OVCAR3 (cell line): ENCODE results near the genes GTF3C1 and MAZ.

- RRBS: 5% methylated on average over 50 of the region's 74 CpGs
These were observed at the start of gene GTF3C1 for GRCh38 chr16:27549261-27550251. TSS of gene GTF3C1 (minus strand) at chr16:27549913.

DNA sequence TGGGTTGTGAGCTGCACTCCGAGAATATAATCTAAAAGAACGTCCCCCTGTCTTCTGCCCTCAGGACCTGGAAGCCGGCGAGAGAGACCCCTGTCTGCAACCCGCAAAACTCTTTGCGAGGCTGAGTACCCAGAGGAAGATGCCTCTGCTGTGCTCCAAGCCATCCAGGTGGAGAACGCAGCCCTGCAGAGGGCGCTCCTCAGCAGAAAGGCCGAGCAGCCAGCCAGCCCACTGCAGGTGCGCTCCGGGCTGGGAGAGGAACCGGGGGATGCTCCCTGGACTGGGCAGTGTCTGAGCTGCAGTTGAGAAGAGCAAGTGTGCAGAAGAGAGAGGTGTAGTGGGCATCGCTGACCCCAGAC, 148.3 kb downstream of the KATNIP start:
- RRBS: no CpG with 5 or more reads among the region's 13 CpGs

- RRBS: no CpG with 5 or more reads among the region's 7 CpGs
These were observed 73.4 kb upstream of the GSG1L start for GRCh38 chr16:28136647-28137496.

DNA sequence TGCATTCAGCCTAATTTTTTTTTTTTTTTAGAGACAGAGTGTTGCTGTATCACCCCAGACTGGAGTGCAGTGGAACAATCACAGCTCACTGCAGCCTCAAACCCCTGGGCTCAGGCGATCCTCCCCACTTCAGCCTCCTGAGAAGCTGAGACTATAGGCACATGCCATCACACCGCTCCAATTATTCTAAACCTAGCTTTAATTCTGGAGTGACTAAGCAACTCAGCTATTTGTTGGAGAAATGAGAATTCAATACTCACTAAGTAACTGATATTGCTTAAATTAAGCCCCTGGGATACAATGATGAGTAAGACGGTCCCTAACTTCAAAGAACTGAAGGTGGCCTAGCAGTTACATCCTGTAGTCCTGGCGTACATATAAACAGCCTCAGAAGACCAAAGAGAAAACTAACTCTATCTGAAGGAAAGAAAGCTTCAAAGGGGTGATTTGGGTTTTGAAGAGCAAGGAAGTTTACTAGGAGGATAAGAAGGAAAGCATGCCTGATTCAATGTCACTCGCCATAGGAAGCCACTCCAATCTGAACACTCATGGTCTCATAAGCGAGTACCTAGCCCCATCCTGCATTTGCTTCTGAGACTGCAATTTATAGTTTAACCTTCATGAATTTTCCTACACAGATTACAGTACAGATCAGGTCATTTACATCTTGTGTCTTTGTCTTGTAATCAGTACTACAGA, 25.0 kb downstream of the XPO6 start:
- RRBS: no CpG with 5 or more reads among the region's 6 CpGs

- RRBS: no CpG with 5 or more reads among the region's 1 CpG
These were observed 32.1 kb upstream of the SBK1 start for GRCh38 chr16:28260221-28260601.

DNA sequence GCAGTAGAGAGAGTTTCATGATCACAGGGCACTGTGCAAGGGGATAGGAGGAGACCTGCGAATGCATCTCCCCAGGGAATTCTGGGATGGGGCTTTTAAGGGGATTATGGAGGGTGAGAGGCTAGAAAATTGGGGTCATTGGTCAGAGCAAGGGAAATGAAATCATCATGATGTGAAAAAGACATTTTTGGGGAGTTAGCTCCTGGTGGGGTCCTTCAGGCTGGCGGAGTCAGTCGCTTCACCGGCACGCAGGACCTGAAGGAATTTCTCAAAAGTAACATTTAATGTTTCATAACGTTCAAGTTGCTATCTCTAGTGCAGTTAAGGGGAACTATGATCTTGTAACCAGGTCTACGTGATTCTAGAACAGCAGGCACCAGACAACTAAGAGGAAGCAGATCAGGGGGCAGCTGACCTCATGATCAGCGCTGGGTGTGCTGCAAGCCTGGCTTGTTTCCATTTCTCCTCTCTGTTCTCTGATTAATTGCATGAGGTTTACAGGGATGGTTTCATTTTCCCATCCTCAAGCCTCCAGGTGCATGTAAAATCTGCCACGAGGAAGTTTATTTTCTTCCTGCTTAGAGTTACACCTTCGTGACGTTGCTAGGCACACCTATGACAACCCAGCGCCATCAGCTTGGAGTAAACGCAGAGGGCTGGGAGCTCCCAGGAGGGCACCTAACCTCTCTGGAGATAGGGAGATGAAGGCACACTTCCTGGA, 4.2 kb upstream of the NUPR1 start:
- RRBS: no CpG with 5 or more reads among the region's 13 CpGs

DNA sequence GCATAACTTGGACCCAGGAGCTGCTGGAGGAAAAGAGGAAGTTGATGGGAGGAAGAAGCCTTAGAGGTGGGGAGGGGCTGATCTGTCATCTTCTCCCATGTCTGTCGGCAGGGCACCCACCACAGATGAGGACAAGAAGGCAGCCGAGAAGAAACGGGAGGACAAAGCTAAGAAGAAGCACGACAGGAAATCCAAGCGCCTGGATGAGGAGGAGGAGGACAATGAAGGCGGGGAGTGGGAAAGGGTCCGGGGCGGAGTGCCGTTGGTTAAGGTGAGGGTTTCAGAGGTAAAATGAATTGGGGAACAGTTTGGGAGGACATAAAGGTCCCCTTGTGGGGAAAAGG, 11.8 kb downstream of the EIF3C start:
- RRBS: no CpG with 5 or more reads among the region's 9 CpGs

- RRBS: no CpG with 5 or more reads among the region's 29 CpGs
These were observed 11.5 kb downstream of the ATXN2L start for GRCh38 chr16:28833871-28835043.

GRCh38 chr16:28843540-28844033, 2.6 kb downstream of the TUFM start:
- RRBS: no CpG with 5 or more reads among the region's 11 CpGs

DNA sequence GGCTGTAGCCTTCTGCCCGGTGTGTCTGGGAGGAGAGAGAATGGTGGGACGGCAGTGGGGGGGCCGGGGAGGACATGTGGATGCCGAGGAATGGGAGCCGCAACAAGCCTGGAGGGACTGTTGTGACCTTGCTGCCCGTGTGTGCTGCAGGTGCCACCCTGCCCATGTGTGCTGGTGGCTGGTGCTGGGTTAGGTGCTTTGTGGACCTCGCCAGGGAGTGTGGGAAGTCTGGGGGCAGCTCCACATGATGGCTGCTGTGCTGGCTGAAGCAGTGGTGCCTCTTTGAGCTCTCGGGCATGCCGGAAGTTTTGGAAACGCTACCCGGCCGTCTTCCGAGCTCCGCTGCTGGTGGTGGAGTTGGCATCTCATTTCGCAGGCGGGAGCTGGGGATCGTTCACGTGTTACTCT, 132.2 kb downstream of the LAT start:
- RRBS: no CpG with 5 or more reads among the region's 18 CpGs

GRCh38 chr16:29130067-29130660, 145.3 kb downstream of the LAT start:
- RRBS: no CpG with 5 or more reads among the region's 26 CpGs

DNA sequence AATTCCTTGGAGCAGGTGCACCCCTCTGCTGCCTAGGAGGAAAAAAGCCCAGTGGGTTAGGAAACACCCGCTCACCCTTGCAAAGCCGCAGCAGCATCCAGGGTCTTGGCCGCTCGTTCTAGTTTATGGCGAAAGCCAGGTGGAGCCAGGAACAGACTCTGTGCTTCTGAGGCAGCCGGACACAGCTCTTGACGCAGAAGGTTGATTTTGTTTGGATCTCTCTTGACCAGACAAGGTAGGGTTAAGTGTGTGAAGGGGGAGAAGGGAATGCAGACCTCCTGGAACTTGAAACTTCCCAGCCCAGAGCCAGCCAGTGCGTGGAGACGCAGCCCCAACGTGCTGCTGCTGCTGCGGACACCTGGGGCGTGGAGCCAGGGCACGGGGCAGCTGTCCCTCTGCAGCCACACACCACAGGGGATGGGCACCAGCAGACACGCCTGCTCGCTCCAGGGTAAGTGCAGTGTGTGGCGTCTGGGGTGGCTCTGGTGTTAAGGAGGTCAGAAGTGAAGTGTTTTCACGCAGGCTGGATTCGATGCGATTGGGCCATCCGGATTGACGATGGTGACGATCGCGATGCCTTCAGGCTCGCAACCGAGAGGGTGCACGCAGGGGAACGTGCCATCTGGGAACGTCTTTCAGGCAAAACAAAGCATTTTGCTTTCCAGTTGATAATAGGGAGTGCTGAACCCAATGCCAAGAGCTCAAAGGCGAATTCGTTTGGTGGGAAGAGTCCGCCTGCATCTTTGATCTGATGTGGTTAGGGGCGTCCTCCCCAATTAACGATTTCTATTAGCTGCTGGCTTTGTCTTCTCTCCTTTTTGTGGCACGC, 154.7 kb downstream of the LAT start:
- RRBS: no CpG with 5 or more reads among the region's 35 CpGs

- RRBS: no CpG with 5 or more reads among the region's 9 CpGs
These were observed 99.4 kb downstream of the NPIPB11 start for GRCh38 chr16:29306952-29307586.

- RRBS: no CpG with 5 or more reads among the region's 6 CpGs
These were observed 87.8 kb downstream of the NPIPB11 start for GRCh38 chr16:29318801-29319052.

DNA sequence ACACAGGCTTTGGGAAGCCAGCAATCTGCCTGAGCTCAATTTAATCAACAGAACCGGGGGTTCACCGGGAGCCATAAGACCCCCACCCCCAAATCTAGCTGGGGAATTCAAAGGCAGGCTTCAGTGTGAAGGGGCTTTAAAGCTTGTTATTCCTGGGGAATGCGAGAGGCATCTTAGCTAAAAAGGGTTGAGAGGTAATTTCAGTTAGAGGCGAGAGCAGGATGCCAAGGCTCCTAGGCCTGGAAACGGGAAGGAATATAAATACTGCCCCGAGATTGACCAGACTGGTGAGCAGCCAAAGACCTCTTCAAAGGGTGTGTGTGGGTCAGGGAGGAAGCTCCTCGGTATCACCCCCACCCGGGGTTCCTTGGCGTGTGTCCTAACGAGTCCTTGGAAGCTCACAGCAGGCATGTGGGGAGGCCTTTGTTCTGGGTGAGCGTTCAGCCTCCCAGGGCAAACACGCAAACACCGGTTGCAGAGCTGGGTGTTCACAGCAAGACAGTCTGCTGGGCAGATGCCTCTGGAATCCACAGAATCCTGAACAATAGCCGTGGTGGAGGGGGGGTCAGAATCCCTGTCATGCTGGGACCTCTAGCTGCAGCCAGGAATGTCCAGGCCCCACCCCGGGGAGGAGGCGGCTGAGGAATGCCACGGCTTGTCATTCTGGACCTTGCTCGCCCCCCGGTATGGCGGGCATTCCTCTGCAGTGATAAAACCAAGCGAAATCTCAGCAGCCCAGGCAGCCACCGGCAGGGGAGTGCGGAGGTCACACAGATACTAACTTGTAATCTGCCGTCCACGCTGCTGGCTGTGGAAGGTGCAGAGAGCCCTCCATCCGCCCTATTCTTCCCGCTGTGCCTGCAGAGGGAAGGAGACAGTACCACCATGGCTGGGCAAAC, 48.4 kb upstream of the SPN start:
- RRBS: no CpG with 5 or more reads among the region's 27 CpGs

GRCh38 chr16:29629317-29629711, 33.7 kb upstream of the SPN start:
- RRBS: no CpG with 5 or more reads among the region's 10 CpGs

GRCh38 chr16:29721394-29721982, 24.3 kb downstream of the C16orf54 start:
- RRBS: no CpG with 5 or more reads among the region's 17 CpGs

GRCh38 chr16:29806268-29807082, at the start of gene MAZ:
TSS of gene MAZ (plus strand) at chr16:29806529.
- RRBS: 6% methylated on average over 50 of the region's 119 CpGs

GRCh38 chr16:29807083-29807989, 1.0 kb downstream of the MAZ start:
- RRBS: 41% methylated on average over 43 of the region's 101 CpGs

DNA sequence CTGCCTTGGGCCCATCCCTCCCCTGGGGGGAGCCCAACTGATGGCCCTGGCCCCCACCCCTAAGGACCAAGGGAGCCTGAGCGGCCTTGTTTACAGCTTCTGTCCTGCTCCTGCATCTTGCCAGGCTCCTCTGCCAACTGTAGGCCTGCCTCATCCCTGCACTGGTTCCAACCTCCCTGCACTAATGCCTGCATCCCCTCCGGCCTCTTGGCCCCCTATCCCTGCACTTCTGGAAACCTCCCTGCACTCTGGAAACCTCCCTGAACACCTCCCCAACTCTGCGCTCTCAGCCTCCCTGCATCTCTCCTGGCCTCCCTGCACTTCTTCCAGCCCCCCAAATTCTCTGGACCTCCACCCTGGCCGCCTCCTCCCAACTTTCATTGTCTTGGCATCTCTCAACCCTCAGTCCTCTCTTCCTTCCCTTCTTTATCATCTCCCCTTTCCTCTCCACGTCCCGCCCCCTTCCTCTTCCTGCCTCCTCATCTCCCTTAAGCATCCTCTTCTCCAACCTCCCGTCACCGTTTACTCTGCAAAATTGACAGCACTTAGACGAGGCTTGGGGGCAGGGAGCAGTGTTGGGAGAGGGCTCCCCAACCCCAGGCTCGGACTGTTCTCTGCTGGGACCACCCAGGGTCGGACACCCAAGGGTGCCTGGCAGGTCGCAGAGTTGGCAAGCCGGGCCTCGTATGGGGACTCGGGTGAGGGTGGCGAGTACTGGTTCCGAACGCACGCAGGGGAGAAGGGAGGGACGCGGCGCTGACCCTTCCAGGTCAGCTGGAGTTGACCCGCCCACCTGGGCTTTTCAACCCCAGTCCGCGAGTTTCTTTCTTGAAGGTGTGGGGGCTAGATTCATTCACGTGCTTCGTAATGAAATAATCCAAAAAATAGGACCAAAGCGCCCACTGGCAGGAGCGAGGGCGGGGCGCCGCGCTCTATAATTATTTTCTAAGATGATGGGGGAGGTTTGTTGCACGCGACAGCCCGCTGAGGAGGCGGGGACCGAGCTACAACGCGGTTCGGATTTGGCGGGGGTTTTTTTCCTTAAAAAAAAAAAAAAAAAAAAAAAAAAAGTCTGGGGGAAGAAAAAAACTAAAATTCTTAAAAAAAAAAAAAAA, 913 bp upstream of the PAGR1 start:
- RRBS: no CpG with 5 or more reads among the region's 42 CpGs